Neural progenitor cell (in vitro differentiated cells): ENCODE measurements around the genes ALDH3A1 and KCNJ12.

- RAMPAGE, long total RNA, result no peak
Measured at GRCh38 chr17:19737904-19738640, 10.0 kb downstream of the ALDH3A1 start.

DNA sequence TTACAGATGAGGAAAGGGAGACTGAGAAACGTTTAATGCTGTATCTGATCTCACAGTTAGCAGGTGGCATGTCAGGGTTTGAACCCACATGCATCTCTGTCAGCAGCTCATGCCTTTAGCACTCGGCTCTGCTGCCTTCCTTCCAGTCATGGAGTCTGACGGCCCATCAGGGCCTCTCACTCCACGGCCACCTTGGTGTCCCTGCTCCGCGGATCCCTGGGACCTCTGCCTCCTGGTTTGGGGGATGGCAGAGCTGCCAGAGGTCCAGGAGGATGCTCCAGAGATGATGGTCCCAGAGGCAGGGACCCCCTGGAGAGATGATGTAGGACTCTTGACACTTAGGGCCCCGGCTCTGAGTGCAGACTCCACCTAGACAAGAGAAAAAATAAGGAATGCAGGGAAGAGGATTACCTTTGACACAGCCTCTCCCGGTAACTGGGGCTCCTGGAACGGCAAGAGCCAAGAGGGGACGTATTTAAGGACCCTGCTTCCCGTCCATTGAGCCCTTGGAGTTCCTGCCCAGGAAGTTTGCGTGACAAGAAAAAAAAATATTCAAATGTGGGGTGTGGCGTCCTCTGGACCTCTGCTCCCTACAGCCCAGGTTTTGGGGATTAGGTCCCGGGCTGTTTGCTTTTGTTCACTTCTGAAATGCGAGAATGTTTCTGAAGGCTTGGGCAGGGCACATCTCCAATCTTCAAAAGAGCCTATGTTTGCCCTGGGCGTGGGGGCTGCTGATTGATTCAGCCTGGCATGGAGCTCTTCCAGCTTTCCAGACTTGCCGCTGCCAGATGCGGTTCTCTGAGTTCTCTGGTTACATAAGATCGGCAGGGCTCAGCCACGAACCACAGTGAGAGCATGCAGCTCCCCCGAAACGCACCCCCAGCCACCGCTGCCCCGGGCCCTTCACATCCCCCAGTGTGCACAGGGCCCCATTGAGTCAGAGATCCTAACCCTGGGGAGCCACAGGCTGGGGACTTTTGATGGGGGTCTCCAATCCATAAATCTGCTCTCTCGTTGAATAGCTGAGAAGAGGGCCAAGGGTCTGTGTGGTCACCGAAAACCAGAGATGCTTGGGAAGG is at the start of gene ALDH3A1:
Gene ALDH3A1, minus strand, starts transcription at position 451 of the 1,079 bp plus-strand sequence.
- RAMPAGE, long total RNA, result no peak

GRCh38 chr17:19978124-19978850 is 659 bp upstream of the AKAP10 start:
- RAMPAGE, long total RNA, result no peak

DNA sequence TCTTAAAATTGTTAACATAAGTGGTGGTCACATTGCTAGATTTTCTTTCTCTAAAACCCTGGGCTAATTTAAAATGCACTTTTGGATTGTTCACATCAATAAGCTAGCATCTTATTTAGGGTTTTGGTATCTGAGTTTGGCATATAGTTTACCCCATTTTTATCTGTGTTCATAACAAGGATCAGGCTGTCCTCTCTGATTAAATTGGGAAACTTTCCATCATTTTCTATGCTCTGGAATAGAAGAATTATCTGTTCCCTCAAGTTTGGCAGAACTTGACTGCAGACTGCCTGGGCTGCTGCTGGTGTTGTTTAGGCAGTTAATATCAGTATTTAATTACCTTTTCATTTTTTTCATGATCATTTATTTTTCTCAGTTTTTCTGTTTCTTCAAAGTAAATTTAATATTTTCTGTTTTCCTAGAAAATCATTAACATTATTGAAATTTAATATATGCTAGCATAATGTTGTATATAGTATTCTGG is 1.8 kb downstream of the SPECC1 start:
- RAMPAGE, long total RNA, result no peak

GRCh38 chr17:20074004-20074371 is 64.8 kb downstream of the SPECC1 start:
- RAMPAGE, long total RNA, result no peak

DNA sequence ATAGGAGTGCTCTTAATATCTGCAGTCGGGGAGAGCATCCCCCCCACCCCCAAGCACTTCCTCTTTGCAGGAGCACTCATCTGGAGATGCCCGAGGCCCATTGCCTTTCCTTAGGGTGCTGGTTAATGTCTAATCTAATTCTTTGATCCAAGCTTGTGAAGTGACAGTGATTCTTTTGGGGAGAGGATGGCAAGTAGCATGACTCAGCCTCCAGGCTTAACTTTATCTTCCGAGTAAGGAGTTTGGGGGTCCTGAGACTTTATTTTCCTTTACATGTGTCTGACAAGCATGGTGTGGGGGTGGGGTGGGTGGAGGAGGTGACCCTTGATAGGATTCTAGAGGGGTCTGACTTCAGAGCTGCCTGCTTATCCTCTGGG is 207.1 kb downstream of the SPECC1 start:
- RAMPAGE, long total RNA, result no peak

- RAMPAGE, long total RNA, result no peak
Measured at GRCh38 chr17:20531106-20531389, 48.5 kb upstream of the CDRT15L2 start.

GRCh38 chr17:20531979-20532519 is 47.5 kb upstream of the CDRT15L2 start:
- RAMPAGE, long total RNA, result no peak

DNA sequence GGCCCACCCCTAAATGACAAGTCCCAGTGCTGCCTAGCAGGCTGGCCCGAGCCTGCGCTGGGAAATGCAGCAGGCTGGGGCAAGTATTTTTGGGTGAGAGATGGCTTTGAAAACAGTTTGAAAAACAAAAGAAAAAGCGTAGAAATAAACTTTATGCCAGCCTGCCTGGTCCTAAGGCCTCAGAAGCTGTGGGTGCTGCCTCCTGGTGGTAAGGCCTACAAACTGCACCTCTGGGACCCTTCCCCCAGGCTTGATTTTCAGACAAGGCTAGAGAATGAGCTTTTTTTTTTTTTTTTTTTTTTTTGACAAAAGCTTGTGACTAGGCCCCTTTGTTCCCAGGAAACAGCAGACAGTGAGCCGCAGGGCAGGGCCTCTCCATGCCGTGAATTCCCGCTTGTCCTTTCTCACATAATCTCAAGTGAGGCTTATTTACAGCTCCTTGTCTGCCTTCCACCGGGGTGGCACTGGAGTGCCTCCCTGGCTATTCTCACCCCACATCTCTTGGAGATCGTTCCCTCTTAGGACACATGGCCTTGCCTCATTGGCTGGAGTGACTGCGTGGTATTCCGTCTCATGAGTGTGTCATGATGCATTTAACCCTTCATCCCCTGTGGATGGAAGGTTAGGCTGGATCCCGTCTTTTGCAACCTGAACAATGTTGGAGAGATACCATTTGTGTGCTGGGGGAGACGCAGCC is 49.8 kb downstream of the USP22 start:
- RAMPAGE, long total RNA, result no peak

GRCh38 chr17:21000878-21001314 is 41.9 kb downstream of the USP22 start:
- RAMPAGE, long total RNA, result no peak

- RAMPAGE, long total RNA, result no peak
Measured at GRCh38 chr17:21016315-21016895, 26.4 kb downstream of the USP22 start.

DNA sequence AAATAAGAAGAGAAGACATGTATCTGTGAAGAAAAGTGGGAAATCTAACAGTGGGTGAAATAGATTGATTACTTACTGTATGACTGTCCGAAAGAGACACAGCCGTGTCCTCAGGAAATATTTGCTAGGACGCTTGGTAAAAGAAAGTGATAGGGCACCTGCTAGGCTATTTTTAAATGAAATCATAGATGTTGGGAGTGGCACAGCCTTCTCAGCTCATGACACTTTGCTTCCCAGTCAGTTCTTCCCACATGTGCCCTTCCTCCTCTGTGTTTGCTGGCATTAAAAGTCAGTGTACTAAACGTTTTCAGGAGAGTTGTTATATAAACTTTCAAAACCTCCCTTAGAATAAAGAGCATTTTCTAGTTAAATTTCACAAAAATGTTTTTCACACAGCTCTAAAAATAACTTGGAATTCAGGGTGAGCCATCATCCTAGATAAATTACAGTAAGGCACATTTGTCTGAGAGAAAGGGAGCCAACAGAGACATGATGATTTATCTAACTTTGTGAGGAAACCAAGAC is 34.9 kb downstream of the DHRS7B start:
- RAMPAGE, long total RNA, result no peak

DNA sequence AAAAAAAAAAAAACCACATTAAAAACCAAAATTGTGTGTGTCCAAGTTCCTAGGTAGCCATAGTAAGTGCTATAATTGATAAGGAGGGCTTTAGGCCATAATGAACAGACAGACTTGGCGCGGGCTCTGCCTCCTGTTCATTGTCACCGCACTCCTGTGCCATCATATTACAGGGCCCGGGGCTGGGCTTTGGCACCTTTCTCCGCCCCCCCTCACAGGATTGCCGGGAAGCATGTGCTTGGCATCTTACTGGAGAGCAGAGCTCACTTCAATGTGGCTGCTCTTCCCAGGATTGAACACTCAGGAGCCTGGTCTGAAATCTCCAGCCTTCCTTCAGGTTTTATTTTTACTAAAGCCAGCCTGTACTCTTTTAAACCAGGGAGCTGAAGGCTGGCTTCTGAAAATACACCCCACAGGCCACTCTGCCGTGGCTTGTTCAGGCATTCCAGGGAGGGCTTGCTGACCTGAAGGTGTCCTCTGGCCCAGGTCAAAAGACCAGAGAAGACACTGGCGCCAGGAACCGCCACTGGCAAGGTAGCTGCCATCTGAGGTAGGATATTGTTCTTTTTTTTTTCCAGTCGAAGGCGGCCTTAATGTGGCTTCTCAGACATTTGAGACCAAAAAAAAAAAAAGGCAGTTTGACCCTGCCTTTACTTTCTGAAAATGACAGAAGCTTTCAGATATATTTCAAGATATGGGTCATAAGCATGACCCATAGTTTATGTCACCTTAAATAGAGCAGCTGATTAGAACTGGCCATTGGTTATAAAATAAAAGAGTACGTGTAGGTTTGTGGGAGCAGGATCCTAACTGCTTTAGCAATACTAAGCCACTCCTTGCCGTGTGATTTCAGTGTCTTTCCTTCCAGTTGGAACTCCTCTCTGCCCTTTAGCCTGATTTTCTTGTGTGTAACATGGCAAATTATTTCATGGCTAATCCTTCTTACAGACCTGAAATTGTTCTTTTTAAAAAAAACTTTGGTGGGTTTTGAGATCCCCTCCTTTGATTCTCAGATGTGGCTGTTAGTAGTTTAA is 39.5 kb downstream of the DHRS7B start:
- RAMPAGE, long total RNA, result no peak

- RAMPAGE, long total RNA, result no peak
Measured at GRCh38 chr17:21231867-21232496, 18.0 kb upstream of the TMEM11 start.

- RAMPAGE, long total RNA, result no peak
Measured at GRCh38 chr17:21273133-21273924, 11.2 kb upstream of the MAP2K3 start.

DNA sequence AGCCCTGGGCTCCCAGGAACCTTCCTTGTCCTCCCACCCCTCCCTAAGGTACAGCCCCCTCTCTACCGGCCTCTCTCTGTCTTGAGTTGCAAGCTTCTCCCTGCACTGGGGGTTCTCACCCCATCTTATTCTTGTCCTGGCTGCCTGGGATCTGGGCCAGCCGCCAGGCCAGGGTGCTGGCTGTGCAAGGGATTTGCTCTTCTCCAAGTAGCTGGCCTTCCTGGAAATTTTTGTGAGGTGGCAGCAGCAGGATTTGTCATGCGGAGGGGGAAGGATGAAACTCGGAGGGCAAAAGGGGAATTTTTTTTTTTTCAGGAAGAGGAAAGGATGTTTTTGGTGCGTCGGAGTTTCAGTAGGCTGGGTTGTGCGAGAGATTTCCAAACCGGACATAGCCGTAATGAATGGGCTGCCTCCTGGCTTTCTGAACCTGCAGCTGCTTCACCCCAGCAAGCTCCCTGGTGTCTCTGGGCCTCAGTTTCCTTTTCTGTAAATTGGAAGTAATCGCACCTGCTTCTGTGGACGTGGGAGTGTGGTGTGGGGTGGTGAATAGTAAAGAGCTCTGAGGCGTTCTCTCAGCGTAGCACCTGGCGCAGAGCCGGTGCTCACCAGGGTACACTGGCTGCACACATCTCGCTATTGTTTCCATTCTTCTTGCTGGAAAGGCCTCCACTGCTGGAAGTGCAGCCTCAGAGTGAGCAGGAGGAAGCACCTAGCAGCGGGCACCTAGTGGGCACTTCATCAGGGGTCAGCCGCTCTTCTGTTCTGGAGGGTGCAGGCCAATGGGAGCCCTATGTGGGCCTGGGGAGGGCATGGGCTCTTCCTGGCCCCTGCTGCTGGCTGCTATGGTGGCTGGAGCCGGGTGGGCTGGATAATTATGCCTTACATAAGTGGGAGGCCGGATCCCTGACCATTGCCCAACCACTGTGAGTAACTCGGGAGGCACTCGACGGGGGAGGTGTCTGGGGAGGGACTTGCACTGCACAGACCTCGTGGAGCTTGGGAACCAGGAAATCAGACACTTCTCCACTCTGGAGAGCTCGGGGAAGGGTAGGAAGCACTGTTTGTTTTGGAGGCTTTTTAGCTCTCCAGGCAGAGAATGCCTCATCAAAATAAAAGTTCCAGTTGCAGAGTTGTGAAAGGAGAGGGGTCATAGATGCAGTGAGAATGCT is 1.5 kb downstream of the MAP2K3 start:
- RAMPAGE, long total RNA, result no peak

DNA sequence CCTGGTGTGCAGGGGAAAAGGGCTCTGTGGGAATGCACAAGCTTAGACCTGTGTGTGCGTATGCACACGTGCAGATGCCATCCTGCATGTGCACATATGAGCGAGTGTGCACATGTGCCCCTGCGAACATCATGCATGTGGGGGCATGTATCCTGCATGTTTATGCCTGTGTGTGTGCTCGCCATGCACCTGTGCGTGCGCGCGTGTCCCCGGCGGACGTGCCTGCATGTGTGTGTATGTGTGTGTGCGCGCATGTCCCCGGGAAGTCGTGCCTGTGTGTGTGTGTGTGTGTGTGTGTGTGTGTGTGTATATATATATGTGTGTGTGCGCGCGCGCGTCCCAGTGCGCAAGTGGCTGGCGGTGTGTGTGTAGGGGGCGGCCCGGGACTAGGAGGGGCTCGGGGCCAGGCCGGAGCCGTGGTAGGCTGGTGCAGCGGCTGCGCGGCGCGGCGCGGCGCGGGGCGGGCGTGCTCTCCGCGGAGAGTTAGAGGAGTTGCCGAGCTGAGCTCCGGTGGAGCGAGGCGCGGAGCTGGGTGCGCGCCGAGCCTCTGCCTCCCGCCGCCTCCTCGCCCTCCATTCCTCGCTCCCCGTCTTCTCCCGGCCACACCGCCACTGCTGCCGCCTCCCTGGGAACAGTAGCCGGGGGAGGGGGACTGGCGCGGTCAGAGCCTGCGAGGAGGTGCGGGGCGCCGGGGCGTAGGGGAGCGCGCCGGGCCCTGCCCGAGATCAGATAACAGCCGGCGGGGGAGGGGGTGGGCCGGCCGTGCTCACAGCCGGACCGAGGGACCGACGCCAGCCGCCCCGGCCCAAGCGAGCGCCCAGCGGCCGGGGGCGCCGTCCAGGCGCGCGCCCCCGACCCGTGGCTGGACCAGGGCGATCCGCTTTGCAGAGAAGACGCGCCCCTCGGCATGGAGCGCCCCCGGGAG is at the start of gene KCNJ12:
Gene KCNJ12, plus strand, starts transcription at position 490 of the 925 bp plus-strand sequence.
- RAMPAGE, long total RNA, result no peak

DNA sequence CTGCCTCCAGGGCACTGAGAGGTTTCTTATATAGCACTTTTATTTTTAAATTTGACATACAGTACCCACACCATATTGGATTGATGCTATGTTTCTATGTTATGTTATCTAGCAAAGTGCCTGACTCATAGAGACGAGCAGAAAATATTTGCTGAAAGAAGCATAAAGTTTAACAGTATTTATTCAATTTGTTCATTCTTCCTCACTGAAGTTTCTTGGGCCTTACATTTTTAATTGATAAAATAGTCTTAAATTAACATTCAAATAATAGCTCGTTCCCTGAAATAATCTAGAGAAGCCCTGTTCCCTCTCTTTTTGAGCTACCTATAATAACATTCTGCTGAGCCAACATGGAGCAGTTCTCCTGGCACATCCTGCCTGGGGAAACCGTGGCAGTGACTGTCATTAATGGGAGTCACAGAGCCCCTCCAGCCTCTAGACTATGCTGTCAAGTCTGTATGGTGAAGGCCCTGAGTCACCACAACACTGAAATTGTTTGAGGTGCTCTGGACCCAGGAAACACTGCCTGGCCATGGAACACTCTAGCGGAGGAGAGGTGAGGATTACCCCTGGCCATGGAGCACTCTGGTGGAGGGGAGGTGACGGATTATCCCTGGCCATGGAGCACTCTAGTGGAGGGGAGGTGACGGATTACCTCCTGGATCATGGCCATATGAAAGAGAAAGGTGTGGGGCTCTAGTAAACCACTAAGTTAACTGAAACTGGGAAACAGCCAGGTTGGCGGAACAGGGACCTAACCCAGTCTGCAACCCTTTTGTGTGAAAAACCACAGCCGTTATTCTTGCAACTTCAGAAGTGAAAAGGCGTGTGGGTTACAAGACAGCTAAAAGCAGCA is 156.5 kb downstream of the KCNJ12 start:
- RAMPAGE, long total RNA, result no peak

DNA sequence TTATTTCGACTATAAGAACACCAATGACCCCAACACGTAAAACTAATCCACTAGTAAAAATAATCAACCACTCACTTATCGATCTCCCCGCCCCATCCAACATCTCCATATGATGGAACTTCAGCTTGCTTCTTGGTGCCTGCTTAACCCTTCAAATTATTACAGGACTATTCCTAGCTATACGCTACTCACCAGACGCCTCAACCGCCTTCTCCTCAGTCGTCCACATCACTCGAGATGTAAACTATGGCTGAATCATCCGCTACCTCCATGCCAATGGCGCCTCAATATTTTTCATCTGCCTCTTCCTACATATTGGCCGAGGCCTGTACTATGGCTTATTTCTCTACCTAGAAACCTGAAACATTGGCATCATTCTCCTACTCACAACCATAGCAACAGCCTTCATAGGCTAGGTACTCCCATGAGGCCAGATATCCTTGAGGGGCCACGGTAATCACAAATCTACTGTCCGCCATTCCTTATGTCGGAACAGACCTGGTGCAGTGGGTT is 827.3 kb downstream of the KCNJ18 start:
- RAMPAGE, long total RNA, result no peak

- RAMPAGE, long total RNA, result no peak
Measured at GRCh38 chr17:27106314-27107276, 187.3 kb upstream of the WSB1 start.